ENCODE data around the gene ZNF239.

DNA sequence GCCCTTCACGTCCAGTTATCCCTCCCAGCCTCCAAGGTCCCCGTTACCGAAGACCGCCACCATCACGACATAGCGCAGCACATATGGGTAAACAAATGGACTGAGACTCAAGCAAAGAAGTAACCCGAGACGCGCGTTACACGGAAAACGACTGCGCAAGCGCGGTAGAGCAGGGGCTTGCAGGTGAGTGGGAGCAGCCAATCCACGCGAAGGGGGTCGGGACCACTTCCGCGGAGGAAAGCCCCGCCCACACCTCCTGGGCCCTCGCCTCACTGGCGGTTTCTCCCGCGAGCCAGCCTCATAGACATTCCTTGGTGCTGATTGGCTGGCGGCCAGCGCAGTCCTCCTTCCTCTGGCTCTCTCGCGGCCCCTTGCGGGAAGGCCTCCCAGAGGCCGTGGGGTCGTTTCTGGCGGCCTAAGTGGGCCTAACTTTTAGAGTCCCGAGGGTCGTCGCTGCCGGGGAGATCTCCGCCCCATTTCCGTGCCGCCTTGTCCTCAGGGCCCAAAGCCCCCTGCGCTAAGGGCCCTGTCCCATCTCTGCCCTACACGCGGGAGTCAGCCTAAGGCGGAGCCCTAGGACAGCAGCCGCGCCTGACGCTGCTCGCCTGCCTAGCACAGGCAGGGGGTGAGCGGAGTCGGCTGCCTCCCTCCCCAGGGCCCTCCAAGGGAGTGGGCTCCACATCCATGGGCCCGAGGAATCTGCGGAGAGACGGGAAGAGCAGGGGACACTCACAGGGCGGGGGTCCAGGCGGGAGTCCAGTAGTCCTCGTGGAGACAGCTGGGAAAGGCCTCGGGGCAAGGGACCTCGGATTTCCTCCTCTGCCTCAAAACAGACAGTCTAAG is 9.1 kb upstream of the FXYD4 start:
- PRO-cap: bidirectional peak, plus-strand start at position 379 of the sequence, minus-strand start at position 121 of the sequence
- RAMPAGE, long total RNA, 2 experiments: no peak in any of the 2 experiments

- PRO-cap: no peak
- RAMPAGE, long total RNA, 2 experiments: no peak in any of the 2 experiments
Measured at GRCh38 chr10:43372730-43373308, 1.4 kb downstream of the FXYD4 start.

DNA sequence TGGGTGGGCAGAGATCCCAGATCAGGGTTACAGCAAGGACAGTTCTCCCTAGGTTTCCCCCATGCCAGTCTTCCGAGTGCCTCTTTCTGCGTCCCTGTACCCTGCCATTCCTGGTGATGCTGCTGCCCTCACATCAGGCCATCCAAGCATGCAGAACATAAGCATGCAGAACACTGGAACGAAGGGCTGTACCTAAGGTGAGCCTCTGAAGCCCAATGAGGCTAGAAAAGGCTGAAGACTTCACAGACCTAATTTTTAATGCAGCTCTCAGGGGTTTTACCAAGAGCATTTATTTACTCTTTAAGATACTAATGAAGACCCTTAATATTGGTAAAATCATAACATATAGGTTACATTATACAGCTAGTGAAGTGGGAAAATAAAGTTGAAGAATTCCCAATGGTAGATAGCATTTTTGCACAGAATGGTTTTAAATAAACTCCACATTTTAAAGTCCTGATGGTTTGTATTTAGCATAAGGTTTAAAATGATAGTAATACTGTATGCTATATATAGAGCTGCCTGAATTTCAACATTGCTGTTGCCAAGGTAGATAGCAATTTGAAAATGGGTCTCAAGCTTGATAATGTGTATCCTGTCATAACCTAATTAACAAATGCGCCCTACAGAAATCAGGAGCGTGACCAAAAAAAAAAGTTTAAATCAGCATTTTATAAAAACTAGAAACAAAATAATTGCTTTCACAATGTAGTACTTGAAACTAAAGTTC is 13.7 kb downstream of the FXYD4 start:
- PRO-cap: no peak
- RAMPAGE, long total RNA, 2 experiments: no peak in any of the 2 experiments

DNA sequence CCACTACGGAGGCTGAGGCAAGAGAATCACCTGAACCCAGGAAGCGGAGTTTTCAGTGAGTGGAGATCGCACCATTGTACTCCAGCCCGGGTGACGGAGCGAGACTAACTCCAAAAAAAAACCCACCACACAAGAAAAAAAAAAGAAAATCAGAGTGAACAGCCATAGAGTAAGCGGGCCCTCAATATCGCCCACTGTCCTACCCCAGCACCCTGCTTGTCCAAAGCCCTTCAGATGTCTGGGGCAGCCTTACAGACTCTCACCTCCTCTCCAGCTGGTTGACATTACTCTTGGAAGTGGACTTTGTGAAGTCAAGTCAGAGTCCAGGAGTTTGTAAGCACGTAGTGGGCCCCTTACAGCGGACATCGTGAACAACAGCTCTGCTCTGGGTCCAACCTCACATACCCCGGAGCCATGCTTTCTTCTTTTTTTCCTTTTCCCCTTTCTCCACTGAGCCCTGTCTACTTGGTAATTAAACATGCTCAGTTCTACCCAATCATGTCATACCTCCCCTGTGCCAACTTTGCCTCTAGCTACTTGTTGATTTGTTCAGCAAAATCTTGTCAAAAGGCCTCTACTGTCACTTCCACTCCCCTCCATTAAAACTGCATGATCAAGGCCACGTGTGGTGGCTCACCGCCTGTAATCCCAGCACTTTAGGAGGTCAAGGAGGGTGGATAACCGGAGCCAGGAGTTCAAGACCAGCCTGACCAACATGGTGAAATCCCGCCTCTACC is 17.5 kb downstream of the HNRNPF start:
- PRO-cap: no peak
- RAMPAGE, long total RNA, 2 experiments: no peak in any of the 2 experiments

- PRO-cap: no peak
- RAMPAGE, long total RNA, 2 experiments: no peak in any of the 2 experiments
Measured at GRCh38 chr10:43404646-43405051, 4.3 kb downstream of the HNRNPF start.

DNA sequence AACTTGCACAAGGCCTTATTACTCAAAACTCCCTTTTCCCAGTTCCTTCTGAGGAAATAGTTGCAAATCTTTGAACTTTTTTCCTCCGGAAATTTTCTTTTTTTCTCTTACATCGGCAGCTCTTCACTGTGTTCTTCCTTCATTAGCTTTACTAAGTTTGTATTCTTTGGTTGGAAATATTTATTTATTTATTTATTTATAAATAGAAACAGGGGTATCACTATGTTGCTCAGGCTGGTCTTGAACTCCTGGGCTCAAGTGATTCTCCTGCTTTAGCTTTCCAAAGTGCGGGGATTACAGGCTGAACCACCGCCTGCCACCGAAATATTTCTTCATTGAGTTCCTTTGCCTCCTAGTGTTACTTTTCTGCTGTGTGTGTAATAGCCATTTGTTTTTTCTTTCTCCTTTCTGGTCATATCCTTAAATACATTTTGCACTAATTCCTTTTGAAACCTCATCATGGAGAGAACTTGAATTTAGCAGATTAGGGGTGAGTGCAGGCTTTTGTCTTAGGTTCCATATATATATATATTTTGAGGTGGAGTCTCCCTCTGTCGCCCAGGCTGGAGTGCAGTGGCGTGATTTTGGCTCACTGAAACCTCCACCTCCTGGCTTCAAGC is 868 bp downstream of the ZNF487 start:
- PRO-cap: no peak
- RAMPAGE, long total RNA, 2 experiments: no peak in any of the 2 experiments

DNA sequence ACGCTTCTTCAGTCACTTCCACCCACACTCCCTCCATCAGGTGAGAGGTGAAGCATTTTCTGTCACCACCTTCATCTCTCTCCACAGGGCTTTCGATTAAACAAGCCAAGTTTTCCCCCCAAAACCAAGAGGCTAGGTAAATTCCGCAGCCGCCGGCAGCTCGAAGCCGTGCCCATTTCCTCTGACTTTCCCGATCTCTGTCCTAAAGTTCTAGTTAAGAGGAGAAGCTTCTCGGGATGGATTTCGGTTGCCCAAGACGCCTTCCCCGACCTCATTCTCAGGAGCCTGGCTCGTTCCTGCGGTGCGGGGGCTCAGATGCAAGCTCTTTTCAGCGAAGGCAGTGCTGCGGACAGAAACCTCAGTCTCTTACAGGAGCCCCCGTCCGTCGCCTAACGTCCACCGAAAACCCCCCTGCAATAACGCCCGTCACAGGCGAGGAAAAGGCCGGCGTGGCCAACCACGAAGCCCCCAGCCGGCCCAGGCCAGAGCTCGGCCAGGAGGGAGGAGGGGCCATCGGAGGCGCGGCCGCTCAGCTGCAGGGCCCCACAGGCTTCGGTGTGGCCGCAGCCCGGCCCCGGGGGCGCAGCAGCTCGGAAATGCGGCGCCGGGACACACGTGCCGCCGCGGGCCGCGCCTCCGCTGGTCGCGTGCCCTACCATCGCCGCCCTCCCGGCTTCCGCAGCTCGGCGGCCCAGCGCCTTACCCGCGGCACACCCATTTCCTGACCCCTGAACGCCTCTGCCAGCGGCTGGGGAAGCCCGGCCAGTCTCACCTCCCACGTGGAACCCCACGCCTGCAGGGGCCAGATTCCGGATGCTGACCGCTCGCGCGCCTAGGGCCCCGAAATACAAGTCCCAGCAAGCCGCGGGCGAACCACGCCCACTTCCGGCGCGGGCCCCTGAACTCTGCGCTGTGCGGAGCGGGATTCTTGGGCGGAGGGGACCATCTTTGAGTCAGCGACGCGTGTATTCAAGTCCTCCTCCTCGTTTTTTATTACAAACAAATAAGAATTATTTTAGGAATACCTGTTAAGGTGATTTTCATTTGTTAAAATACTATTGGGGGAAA is at the start of gene ZNF239:
TSS of gene ZNF239 (minus strand) at position 849 of the 1,068 bp plus-strand sequence.
- PRO-cap: bidirectional peak, plus-strand start at position 931 of the sequence, minus-strand start at position 830 of the sequence
- RAMPAGE, long total RNA, 2 experiments: start-site peak on the minus strand in 2 of 2 experiments, centred at positions 825 to 830 of the sequence, 10 to 27 reads per replicate

- PRO-cap: no peak
- RAMPAGE, long total RNA, 2 experiments: no peak in any of the 2 experiments
Measured at GRCh38 chr10:43707599-43708470, 59.2 kb upstream of the ZNF32 start.

DNA sequence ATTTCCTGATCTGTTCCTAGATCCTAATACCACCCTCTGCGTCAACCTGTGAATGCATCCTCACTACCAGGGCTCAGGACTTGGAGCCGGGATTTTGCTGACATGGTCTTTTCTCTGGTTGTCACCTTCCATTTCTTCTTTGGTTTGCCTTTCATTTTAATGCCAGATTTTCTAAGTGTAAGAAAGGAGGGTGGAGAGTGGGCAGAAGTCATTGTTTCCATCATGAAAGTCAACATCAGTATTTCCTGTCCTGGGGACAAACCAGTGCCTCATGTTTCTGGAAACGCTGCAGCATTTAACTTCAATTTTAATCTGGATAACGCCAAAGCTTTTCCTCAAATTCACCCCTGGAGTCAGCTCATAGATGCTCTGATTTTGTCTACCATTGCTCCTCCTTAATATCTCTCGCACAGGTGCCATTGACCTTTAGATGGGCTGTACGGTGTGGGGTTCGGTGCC is 210.5 kb upstream of the ZNF32 start:
- PRO-cap: no peak
- RAMPAGE, long total RNA, 2 experiments: no peak in any of the 2 experiments

GRCh38 chr10:43870708-43871497 is 222.2 kb upstream of the ZNF32 start:
- PRO-cap: no peak
- RAMPAGE, long total RNA, 2 experiments: no peak in any of the 2 experiments

DNA sequence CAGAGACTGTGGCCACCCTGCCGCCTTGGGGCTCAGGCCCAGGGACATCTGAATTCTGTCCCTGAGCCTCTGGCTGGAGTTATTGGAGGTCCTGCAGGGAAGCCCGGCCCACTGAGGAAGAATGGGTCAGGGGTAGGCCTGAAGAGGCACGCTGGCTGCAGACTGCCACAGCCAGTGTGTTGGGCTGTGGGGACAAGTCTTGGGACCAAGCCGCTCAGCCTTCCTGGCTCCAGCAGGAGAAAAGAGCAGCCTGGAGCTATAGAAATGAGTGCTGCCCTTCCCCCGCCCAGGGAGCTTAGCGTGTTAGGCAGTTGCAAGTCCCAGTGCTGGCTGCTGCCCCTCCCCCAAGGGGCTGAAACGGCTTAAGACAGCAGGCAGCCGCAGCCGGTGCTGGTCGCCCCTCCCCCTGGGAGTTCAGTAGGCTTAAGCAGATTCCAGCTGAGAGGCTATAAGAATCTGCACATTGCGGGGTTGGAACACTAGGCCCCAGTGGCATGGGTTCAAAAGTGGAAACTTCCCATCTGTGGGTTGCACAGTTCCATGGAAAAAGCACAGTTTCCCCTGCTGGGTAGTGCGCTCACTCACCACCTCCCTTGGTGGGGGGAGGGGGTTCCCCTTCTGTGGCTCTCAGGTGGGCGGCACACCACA is 151.3 kb downstream of the CXCL12 start:
- PRO-cap: no peak
- RAMPAGE, long total RNA, 2 experiments: no peak in any of the 2 experiments

DNA sequence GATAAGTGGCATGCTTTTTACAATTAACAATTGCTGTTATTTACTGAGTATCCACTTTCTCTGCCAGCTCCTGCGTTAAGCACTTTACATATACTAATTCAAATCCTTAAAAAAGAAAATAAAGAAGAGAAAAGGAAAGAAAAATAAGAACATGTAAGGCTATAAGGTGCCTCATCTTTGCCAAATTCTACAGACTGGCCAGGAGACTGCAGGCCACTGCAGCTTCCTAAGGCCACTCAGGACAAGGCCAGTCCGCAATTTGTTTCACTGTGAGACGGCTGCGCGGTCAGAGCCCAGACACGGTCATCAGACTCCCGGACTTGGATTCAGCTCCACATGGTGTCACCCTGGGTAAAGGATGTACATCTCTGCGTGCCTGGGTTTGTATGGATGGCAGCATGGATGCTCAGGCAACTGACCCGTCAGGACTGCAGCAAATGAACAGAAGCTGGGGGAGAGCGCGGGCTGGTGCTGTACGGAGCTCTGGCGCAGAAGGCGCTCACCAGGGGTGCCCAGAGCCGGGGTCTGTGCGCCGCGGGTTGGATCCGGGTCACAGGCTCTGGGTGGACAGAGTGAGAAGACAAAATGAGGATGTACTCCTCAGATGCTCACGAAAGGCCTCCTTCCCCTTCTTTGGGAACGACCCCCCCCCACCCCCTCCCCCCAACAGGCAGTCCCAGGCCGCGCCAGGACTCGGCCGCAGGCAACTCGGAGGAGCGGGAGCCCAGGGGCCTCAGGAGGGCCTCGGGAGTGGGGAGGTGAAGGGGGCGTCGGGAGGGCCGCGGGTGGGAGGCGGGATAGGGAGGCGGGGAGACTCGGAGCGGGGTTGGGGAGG is 92.5 kb downstream of the CXCL12 start:
- PRO-cap: no peak
- RAMPAGE, long total RNA, 2 experiments: no peak in any of the 2 experiments

GRCh38 chr10:44377465-44377789 is 7.5 kb downstream of the CXCL12 start:
- PRO-cap: no peak
- RAMPAGE, long total RNA, 2 experiments: no peak in any of the 2 experiments

- PRO-cap: no peak
- RAMPAGE, long total RNA, 2 experiments: no peak in any of the 2 experiments
Measured at GRCh38 chr10:44863931-44864525, 47.1 kb upstream of the TMEM72 start.

DNA sequence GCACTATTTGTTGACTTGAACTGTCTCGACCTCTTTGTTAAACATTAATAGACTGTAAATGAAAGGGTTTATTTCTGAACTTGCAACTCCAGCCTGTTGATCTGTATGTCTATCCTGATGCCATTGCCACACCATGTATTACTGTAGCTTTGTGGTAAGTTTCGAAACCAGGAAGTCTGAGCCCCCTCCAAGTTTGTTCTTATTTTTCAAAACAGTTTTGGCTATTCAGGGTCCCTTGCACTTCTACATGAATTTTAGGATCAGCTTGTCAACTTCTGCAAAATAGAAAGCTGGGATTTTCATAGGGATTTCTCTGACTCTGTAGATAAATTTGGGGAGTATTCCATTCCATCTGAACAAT is 19.5 kb upstream of the RASSF4 start:
- PRO-cap: no peak
- RAMPAGE, long total RNA, 2 experiments: no peak in any of the 2 experiments

GRCh38 chr10:44965609-44966663 is 6.3 kb downstream of the RASSF4 start:
- PRO-cap: no peak
- RAMPAGE, long total RNA, 2 experiments: no peak in any of the 2 experiments

- PRO-cap: bidirectional peak, plus-strand start at chr10:44996505, minus-strand start at chr10:44996413
- RAMPAGE, long total RNA, 2 experiments: no peak in any of the 2 experiments
Measured at GRCh38 chr10:44995797-44996803, 4.6 kb upstream of the ZNF22 start.

- PRO-cap: unidirectional peak, minus-strand start at chr10:45001578; unidirectional peak, minus-strand start at chr10:45001662
- RAMPAGE, long total RNA, 2 experiments: no peak in any of the 2 experiments
Measured at GRCh38 chr10:45001412-45002164, 865 bp downstream of the ZNF22 start.

DNA sequence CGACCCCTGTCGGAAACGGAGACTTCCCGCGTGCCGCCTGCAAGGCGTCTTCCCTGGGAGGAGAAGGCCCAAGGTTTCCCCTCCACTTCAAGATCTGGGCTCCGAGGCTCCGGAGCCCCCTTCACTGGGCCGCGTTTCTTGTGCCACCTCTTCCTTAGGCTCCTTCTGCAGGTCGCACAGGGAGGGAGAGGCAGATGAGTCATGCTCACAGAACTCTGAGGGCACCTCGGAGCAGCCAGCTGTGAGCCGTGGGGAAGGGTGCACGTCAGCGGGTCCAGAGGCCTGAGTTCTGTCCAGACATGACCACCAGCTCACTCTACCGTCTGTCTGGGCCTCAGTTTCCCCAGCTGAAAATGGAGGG is 626 bp downstream of the ALOX5 start:
- PRO-cap: no peak
- RAMPAGE, long total RNA, 2 experiments: no peak in any of the 2 experiments

- PRO-cap: no peak
- RAMPAGE, long total RNA, 2 experiments: no peak in any of the 2 experiments
Measured at GRCh38 chr10:45375604-45376425, 1.8 kb downstream of the ALOX5 start.

Measured in prostate gland (tissue), 2 donors.